Measurements from ENCODE around the genes RUFY4, ARPC2 and TTLL4.

DNA sequence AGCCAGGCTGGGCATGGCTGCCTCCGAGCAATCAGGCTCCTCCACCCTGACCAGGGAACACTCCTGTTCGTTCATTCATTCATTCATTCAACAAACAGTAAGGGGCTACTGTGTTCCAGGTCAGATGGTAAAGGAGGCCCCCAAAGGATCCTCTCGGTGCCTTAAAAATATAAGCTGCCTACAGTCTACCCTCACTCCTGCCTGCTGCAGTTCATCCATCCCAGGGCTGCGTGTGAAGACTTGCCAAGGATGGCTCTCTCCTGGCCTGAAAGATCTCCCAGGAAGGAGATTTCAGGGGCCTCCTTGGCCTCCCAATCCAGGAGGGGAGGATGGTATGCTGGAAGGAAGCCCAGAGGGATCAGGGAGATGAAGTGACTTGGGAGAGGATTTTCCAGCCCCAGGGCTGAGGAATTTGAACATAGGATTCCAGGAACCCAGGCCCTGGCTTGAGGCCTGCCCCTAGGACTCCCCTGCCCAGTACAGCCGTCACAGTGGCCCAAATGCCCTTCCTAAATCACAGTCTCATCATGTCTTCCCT is 66.6 kb downstream of the TNS1 start:
- CAGE, long polyA plus RNA, result no peak
- RRBS, result no CpG with 5 or more reads among the region's 5 CpGs

DNA sequence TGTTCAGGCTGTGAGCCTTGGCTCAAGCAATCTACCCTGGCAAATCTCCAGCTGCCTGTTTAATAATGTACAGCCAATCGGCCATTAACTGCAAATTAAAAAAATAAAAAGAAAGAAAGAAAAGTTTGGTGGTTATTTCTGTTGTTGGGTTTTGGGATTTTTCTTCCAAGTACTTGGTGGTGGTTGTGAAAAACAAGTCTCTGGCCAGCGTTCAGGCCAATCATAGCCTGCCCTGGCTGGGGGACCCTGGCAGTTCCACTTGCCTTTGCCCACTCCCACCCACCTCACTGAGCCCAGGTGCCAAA is 49.5 kb downstream of the TNS1 start:
- CAGE, long polyA plus RNA, result no peak
- RRBS, result no CpG with 5 or more reads among the region's 2 CpGs

- CAGE, long polyA plus RNA, result no peak
- RRBS, result no CpG with 5 or more reads among the region's 4 CpGs
These were observed 13.9 kb downstream of the TNS1 start for GRCh38 chr2:217988926-217989306.

DNA sequence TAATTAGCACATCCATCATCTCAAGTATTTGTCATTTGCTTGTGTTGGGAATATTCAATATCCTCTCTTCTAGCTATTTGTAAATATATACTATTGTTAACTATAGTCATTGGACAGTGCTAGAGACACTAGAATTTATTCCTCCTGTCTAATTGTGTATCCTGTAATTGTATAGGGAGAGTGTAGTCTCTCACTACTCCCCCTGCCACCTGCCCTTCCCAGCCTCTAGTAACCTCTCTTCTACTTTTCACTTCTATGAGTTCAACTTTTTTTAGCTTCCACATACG is 23.0 kb upstream of the RUFY4 start:
- CAGE, long polyA plus RNA, result no peak
- RRBS, result no CpG with 5 or more reads among the region's 1 CpG

- CAGE, long polyA plus RNA, result no peak
- RRBS, result no CpG with 5 or more reads among the region's 19 CpGs
These were observed at the start of gene RUFY4 for GRCh38 chr2:218068700-218069566. RUFY4 (plus strand) TSS chr2:218069253.

DNA sequence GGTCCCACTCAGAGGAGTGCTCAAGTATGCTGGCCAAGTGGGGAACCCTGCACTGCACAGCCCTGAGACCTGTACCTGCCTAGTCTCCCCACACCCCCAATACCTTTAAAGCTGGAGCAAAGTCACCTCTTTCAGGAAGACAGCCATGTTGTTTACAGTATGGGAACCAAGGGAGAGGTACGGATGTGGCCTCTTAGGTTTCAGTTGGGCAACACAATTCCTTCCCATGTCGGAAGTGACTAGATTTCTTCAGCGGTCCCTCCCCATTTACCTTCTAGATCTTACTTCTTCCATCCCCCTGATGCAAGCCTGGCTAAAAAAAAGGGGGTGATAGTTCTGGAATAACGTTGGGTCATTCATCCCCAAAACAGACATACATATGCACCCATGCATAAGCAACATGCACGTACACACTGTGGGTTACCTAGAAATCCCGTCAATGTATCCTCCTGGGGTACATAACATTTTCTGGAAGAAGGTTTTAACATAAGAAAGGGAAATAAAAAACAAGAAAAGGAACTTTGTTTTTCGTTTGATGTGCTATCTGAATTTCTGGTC is 10.6 kb downstream of the CXCR1 start:
- CAGE, long polyA plus RNA, result no peak
- RRBS, result no CpG with 5 or more reads among the region's 7 CpGs

DNA sequence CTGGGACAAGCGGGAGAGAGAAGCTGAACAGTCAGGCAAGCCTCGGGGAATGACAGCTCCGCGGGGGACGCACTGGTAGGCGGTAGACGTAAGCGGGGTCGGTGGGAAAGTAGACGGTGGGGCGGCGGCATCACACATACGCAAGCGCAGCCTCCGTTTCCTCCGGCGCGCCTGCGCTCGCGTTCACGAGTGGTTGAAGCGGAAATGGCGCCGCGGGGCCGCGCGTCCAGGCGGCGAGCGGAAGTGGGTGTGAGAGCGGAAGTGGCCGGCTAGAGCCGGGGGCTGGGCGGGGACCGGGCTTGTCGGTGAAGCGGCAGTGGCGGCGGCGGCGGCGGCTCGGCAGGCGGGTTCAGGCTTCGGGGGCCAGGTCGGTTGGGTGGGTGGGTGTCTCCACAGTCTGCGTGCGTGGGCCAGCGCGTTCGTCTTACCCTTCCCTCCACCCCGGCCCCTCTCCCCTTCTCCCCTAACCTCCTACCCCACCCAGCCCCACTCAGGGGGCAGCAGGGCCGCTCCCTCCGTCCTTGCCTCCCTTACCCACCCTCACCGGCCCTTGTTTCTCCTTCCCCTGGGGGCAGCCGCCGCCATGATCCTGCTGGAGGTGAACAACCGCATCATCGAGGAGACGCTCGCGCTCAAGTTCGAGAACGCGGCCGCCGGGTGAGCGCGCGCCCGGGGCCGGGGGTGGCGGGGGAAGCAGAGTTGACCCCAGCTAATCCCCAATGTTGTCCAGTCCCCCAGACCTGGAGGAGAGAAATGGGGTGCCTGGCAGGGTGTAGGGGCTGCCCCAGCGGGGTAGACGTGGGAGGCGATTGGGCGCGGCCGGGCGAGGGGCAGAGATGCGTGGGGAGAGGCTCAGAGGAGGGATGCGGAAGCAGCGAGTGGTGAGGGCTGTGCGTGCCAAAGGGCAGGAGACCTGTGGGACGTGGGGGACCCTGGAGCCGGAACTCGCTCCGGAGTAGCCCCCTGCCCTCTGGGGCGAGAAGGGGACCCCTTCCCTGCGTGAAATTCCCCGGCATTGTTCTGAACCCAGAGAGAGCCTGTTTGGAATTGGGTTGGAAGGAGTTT is at the start of gene ARPC2:
ARPC2 (plus strand) TSS at position 302 of the 1,065 bp plus-strand sequence.
- CAGE, long polyA plus RNA, result start-site peak on the plus strand centred at position 333 of the sequence, 125 bp wide, 377 and 330 reads in 2 replicates
- RRBS, result under 1% methylated on average over 26 of the region's 93 CpGs

- CAGE, long polyA plus RNA, result no peak
- RRBS, result no CpG with 5 or more reads among the region's 3 CpGs
These were observed 1.8 kb downstream of the ARPC2 start for GRCh38 chr2:218218738-218219292.

DNA sequence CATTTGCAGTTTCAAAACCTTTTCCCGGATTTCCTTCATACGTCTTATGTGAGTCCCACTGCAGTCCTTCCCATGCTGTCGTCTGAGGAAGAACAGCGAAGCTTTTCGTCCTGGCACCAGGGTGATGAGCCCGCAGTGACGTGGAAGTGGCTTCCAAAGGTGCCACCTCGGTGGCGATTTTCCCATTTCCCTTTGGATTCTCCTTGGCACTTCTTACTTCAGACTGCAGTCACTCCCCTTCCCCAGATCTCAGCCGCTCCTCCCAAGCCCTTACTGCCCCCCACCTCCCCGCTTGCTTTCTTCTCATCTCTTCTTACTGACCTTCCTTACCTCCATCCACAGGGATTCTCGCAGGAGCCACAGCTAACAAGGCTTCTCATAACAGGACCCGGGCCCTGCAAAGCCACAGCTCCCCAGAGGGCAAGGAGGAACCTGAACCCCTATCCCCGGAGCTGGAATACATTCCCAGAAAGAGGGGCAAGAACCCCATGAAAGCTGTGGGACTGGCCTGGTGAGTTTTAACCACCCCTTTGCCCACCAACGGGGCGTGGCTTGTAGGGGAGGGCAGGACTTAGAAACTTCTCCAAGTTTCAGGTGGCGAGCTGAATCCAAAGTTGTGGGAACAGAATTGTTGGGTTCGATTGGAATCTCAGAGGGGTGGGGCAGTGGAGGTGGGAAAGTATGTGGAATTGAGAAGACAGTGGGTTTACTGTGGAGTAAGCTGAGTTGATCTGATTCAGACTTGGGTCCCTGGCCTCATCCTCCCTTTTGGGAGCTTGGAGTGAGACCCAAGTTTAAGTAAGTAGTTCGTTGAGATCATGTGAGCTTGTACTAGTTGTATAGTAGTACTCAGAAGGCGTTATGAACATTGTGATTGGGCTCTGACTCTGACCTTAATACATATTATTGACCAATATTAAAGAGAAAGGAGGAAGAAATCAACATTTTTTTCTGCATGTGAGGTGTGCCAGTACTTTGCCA is 1.0 kb downstream of the PNKD start:
- CAGE, long polyA plus RNA, result no peak
- RRBS, result 34% methylated on average over 2 of the region's 20 CpGs

- CAGE, long polyA plus RNA, result no peak
- RRBS, result no CpG with 5 or more reads among the region's 11 CpGs
These were observed 5.0 kb downstream of the PNKD start for GRCh38 chr2:218275170-218275928.

GRCh38 chr2:218307663-218308201 is 15.4 kb upstream of the TMBIM1 start:
- CAGE, long polyA plus RNA, result no peak
- RRBS, result no CpG with 5 or more reads among the region's 4 CpGs

DNA sequence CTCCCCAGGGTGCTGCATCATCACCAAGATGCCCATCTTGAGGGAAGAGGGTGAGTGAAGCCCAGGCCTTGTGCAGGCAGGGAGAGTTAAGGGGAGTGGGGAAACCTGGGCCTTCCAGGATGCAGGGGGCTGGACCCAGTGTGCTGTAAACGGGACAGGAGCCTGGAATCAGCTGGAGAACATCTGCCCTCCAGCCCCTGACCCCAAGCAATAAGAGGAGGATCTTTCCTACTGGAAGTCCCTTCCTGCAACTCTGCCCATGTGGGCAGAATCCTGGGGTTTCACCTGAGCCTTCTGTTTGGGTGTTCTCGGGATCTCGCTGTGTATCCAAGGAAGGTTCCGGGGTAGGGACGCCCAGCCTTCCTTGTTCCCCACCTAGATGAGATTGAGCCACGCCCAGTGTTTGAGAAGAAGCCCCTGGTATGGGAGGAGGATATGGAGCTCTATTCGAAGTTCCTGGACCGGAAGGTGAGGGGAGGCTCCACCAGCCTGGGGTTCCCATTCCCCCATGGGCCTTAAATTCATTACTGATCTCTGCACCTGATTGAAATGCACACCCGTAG is 10.5 kb downstream of the CATIP start:
- CAGE, long polyA plus RNA, result no peak
- RRBS, result no CpG with 5 or more reads among the region's 9 CpGs

- CAGE, long polyA plus RNA, result no peak
- RRBS, result under 1% methylated on average over 7 of the region's 21 CpGs
These were observed 212 bp downstream of the CTDSP1 start for GRCh38 chr2:218399980-218400180.

- CAGE, long polyA plus RNA, result no peak
- RRBS, result 1% methylated on average over 23 of the region's 65 CpGs
These were observed 6.4 kb downstream of the CTDSP1 start for GRCh38 chr2:218405744-218406799.

DNA sequence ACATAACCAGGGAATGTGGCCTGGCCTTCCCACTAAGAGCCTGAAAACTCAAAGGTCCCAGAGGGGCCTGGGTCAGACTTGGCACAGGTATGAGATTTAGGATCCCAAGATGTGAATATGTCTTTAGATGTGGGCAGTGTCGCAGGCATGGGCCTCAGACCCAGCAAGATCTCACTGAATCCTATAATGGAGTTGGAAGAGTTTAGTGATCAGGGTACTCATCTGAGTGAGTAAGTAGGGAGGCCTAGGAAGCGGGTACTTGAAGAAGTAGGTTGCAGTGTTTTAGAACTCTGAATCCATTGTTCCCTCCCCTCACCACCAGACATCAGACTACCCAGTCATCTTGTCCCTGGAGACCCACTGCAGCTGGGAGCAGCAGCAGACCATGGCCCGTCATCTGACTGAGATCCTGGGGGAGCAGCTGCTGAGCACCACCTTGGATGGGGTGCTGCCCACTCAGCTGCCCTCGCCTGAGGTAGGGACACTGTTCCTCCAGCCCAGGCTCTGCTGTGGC is 22.7 kb downstream of the PLCD4 start:
- CAGE, long polyA plus RNA, result no peak
- RRBS, result no CpG with 5 or more reads among the region's 4 CpGs

DNA sequence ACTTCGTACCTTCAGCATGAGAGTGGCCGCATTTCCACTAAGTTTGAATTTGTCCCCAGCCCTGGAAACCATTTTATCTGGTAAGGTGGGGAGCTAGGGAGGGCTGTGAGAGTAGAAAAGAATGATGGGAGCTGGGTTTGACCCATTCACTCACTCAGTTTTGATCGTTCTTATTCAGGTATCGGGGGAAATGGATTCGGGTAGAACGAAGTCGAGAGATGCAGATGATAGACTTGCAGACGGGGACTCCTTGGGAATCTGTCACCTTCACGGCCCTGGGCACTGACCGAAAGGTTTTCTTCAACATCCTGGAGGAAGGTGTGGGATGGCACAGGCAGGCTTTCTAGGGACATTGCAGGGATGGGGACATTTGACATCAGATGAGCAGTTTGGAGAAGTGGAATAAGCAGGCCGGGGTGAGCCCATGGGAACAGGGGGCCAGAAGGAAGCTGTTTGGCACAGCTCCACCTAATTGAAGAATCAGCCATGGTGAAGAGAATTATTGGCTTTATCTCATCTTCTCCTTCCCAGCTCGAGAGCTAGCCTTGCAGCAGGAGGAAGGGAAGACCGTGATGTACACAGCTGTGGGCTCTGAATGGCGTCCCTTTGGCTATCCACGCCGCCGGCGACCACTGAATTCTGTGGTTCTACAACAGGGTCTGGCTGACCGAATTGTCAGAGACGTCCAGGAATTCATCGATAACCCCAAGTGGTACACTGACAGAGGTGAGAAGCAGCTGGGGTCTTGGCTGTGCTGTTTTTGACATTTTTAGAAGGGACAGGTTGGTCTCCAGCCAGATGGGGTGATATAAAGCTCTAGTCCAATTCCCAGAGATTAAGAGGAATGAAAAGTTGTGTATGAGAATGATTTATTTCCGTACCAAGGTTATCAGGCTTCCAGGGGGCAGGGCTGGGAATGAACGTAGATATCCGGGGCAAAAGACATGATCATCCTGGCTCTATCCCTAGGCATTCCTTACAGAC is 2.0 kb downstream of the BCS1L start:
- CAGE, long polyA plus RNA, result no peak
- RRBS, result no CpG with 5 or more reads among the region's 24 CpGs

DNA sequence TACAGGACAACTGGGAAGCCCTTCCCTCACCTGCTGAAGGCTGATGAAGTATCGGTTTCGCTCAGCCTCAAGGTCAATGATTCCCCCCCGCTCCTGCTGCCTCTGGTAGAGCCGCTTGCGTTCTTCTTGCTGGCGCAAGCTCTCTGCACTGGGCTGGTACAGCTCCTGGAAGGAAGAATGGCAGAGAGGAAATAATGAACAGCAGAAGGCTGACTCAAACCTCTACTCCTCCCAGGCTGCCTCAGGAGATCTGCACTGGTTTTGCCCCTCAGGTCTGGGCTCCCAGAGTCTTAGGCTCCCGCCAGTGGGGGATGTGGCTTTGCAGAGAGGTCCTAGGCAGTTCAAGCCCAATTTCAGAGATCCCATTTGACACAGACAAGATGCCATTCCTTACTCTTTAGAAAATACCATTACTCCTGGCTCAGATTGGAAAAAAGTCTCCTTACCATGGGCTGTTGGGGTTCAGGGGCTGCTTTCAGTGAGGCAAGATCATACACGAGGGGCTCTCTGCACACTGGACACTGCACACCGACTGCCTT is 5.3 kb downstream of the BCS1L start:
- CAGE, long polyA plus RNA, result no peak
- RRBS, result no CpG with 5 or more reads among the region's 9 CpGs

DNA sequence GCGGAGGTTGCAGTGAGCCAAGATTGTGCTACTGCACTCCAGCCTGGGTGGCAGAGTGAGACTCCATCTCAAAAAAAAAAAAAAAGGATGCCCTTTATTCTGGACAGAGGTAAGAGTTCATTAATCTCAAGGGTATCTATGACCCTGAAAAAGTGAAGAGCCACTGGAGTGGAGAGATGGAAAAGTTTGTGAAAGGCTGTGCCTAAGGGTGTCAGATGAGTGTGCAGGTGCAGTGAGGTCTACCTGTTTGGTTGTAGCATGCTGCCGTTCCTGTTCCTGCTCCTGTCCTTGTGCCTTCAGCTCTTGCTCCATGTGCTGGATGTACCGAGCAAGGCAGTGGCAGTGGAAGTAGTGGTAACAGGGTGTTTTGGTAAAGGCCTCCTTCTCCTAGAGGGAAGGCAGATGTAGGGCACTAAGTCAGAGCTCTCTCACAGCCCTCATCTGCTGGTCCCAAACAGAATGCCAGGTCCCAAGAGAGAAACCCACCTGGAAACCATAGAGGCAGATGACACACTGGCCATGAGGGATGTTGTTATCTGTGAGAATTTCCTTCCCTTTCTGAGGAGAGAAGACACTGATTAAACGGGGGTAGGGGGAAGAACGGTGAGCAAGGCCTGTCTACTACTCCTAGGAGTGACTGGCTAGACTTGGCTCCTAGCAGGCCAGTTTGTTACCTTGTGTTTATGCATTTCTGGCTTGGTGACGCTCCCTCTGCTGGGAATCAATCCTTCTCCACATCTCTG is 6.0 kb downstream of the RNF25 start:
- CAGE, long polyA plus RNA, result no peak
- RRBS, result no CpG with 5 or more reads among the region's 6 CpGs

GRCh38 chr2:218710512-218711570 is at the start of gene TTLL4:
TTLL4 (plus strand) TSS chr2:218710835.
- CAGE, long polyA plus RNA, result no peak
- RRBS, result 1% methylated on average over 27 of the region's 83 CpGs

DNA sequence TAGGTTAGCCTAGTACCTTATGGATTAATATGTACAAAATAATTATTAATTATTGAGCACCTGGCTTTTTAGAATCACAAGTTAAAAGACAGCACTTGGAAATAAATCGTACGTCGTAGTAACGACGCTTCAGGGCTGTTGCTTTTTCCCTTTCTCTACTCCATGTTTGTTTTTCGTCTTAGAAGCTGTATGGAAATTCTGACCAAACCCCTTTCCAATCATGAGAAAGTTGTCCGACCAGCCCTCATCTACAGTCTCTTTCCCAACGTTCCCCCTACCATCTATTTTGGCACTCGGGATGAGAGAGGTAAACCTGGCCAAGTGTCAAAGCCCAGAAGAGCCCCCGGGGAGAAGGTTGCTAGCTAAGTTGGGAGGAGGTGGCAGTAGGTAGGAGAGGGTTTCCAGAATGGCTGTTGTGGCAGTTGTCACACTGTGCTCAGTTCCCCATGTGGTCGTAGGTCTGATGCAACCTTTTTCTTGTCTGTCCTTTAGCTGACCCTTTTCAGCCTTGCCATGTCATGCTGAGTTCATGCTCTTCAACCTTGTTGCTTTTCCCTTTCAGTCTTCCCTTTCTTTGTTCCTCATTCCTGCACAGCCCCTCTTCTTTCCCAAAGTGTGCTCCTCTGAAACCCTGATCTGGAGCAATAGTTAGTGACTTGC is 34.4 kb downstream of the TTLL4 start:
- CAGE, long polyA plus RNA, result no peak
- RRBS, result no CpG with 5 or more reads among the region's 11 CpGs